Ureter (tissue), 1 donor: ENCODE data around the genes NAA25, OAS3 and TBX5.

GRCh38 chr12:112108295-112109288, at the start of gene NAA25:
NAA25 (minus strand) TSS chr12:112108783.
- PRO-cap = bidirectional peak, plus-strand start at chr12:112108888, minus-strand start at chr12:112108779

DNA sequence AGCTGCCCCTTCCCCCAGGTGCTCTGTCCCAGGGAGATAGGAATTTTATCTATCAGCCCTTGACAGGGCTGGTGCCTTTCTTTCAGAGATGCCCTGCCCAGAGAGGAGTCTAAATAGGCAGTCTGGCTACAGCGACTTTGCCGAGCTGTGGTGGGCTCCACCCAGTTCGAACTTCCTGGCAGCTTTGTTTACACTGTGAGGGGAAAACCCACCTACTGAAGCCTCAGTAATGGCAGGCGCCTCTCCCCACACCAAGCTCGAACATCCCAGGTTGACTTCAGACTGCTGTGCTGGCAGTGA, 33.4 kb downstream of the TRAFD1 start:
- PRO-cap = no peak

DNA sequence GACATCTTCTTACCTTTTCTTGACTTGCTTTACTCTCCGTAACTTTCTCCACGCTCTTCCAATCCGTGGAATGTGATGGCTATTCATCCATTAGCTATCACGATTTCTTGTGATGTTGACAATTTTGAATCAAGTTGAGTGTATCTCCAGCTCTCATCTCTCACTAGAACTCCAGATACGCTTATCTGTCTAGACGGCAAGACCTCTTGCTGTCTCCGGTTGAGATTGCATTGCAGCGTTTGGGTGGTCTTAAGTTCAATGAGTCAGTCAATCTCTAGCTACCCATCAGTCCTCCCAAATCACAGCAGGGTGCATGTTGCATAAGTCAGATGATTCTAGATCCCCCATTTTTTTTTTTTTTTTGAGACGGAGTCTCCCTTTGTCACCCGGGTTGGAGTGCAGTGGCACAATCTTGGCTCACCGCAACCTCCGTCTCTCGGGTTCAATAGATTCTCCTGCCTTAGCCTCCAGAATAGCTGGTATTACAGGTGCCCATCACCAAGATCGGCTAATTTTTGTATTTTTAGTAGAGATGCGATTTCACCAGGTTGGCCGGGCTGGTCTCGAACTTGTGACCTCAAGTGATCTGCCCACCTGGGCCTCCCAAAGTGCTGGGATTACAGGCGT, 74.6 kb downstream of the TRAFD1 start:
- PRO-cap = no peak

GRCh38 chr12:112408593-112408741, 938 bp downstream of the RPL6 start:
- PRO-cap = no peak

DNA sequence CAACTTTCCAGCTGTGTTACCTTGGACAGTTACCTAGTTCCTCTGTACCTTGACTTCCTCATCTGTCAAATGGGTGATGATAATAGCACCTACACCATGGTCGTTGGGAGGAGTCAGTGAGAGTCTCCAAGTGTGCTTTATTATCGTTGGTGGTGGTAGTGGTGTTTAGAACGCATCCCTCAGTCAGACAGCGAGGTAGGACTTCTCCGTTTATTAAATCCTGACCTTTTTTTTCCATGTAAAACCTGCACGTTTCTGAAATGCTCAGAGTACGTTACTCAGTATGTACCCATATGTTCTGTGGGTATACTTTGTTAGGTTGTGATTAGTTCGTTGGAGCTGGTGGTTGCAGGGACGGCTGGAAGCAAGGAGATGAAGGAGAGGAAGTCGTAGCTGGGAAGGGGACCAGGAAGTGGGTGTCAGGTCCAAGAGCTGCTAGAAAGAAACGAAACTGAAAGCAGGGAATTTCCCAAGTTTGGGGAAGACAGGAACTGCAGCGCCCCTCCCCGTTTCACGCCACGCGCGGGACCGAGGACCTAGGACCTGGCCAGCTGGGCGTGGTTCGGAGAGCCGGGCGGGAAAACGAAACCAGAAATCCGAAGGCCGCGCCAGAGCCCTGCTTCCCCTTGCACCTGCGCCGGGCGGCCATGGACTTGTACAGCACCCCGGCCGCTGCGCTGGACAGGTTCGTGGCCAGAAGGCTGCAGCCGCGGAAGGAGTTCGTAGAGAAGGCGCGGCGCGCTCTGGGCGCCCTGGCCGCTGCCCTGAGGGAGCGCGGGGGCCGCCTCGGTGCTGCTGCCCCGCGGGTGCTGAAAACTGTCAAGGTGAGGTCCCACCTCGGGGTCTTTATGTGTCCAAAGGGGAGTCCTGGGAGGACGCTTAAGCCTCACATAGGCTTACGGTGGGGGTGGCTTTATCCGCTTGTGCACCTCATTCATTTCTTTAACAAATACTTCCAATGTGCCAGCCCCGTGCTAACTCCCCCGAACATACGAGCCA, at the start of gene OAS3:
Gene OAS3, plus strand, starts transcription at position 591 of the 999 bp plus-strand sequence.
- PRO-cap = bidirectional peak, plus-strand start at position 514 of the sequence, minus-strand start at position 374 of the sequence

GRCh38 chr12:113077128-113077730, 20.7 kb downstream of the DTX1 start:
- PRO-cap = no peak

DNA sequence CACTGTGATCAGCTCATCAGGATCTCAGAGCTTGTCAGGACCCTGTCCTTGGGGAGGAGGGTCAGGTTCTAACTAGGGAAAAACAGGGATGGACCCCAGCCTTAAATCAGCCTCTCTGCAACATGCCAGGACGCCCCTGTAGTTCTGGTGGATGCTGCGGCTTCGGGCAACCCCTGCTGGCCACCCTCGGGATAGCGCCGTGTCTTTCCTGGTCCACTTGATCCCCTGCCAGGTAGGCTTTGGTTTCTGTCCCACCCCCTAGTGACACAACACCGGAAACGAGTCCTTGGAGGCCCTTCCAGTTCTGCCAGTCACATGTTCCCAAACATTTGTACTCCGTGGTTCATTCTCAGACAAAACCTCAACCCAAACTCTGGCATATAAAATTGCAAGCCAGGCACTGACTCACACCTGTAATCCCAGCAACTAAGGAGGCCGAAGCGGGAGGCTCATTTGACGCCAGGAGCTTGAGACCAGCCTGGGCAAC, 37.2 kb downstream of the RASAL1 start:
- PRO-cap = no peak

- PRO-cap = no peak
Measured at GRCh38 chr12:113111113-113111653, 24.4 kb downstream of the RASAL1 start.

DNA sequence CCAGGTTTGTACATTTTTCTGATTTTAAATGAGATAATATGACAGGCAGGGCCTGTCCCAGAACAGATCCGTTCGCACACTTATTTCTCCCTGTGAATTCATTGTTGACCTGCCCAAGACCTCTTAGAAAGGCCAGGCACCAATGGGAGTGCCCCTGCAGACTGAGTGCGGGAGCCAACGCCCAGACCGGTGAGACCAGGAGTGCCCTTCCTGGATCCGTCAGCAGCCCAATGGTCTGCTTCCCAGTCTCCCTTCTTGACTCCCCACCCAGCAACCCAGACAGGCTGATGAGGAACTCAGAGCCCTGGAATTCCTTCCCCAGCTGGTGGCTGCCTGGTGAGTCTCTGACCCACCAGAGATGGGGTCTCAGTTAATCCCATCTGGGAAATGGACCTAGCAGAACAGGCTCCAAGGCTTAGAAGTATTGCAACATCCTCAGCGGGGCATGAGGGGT, 1.4 kb upstream of the RASAL1 start:
- PRO-cap = no peak

DNA sequence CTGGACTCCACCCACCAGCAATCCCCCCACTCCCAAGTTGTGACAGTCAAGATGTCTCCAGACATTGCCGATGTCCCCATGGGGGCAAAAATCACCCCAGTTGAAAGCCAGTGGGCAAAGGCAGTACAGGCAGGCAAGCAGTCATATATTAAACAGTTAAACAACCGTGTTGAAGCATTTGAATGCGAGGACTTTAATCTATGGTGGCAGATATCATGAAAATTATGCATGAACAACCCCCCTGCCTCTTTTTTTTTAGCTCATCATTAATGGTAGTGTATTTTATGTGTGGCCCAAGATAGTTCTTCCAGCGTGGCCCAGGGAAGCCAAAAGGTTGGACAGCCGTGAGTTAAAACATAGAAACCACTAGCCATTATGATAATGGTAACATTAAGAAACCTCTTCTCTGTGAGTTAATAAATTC, 1.2 kb downstream of the TPCN1 start:
- PRO-cap = no peak

DNA sequence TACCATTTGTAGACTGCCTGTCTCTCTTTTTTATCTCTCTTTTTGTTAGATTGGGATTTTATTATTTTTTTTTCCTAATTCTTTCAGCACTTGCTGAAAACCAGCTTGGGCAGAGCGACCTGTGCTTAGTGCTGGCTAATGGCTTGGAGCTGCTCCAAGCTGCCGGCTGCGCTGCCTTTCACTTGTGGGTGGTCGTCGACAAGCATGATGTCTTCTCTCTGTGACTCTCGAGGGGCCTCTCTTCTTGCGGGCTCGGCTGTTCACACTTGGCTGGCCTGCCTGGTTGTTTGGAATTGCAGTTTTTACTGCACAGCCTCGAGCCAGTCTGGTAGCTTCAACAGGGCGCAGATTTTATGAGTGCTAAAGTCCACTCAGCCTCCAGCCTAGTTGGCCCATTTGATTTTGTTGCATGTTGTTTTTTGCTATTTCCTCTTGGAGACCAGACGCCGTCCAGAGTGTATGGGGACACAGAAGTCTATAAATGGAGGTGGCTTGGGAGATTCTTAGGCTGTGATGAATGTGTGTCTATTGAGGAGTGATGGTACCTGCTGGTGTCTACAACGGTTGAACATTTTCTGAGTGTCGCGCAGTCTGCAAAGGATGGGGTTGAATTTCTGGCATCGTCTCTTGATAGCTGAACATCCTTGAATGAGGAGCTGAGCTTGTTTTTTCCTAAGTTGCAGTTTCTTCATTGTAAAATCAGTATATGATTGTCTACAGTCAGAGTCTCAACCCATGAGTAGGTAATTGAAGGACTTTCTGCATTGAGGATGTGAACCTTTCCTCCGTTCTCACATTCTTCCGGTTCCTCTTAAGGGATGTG, 18.7 kb downstream of the TPCN1 start:
- PRO-cap = no peak

GRCh38 chr12:113276967-113277737, 55.9 kb downstream of the TPCN1 start:
- PRO-cap = no peak

DNA sequence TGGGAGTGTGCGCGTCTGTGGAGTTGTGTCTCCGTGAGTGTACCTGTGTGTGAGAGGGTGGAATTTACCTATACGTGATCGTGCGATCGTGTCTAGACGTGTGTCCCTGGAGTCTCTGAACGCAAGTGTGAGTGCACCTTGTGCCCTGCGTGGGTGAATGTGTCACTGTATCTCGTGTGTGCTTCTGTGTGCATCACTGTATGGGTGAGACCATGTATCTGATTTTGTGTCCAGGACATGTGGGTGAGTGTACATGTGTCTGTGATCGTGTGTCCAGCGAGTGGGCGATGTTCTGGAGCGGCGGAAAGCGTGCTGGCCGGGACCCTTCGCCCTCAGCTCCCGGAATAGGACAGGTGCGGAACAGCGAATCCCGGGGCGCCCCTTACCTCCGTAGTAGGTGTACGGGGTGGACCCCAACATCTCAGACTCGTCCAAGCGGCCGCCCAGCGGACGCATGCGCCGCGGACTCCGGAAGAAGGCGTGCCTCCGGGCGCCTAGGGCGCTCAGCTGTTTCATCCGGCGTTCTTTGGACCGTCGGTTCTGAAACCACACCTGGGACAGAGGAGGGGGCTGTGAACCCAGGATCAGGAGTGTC, 4.7 kb downstream of the LHX5 start:
- PRO-cap = no peak

DNA sequence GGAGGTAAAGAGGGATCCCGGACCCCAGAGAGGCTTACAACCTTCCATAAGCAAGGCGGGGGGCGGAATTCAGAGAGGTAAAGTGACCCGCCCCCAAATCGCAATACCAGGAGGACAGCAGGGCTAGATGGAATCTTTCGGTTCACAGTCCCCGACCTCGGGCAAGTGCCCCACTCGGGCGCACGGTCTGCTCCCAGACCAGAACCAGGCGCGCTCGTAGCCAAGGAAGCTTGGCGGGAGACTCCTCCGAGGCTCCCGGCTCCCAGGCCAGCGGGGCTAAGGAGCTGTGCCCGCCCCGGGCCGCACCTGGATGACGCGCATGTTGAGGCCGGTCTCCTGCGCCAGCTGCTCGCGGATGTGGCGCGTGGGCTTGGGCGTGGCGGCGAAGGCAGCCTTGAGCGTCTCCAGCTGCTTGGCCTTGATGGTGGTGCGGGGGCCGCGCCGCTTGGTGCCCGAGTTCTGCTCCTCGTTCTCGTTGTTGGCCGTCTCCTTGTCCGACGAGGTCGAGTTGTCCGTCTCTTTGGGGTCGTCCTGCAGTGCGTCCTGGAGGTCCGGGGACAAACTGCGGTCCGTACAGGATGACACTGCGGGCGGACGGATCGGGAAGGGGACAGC, 3.7 kb downstream of the LHX5 start:
- PRO-cap = no peak

DNA sequence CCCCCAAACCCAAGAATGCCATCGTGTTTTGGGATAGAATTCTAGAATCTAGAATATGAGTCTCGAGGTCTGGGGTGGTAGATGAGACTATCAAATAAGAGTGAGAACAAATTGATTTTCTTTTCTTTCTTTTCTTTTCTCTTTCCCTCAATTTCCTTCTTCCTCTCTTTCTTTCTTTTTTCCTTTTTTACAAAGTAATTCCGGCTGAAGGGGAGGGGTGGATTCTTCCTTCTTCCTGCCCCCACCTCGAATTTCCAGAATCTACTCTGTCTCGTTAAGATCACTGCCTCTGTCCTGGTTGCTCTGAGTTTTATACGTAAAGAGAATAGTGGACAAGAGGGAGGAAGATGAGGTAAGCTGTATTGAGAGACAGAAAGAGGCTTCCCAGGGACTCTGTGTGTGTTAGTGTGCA, 70.8 kb downstream of the TBX5 start:
- PRO-cap = no peak

GRCh38 chr12:114395659-114396379, 10.1 kb downstream of the TBX5 start:
- PRO-cap = no peak

DNA sequence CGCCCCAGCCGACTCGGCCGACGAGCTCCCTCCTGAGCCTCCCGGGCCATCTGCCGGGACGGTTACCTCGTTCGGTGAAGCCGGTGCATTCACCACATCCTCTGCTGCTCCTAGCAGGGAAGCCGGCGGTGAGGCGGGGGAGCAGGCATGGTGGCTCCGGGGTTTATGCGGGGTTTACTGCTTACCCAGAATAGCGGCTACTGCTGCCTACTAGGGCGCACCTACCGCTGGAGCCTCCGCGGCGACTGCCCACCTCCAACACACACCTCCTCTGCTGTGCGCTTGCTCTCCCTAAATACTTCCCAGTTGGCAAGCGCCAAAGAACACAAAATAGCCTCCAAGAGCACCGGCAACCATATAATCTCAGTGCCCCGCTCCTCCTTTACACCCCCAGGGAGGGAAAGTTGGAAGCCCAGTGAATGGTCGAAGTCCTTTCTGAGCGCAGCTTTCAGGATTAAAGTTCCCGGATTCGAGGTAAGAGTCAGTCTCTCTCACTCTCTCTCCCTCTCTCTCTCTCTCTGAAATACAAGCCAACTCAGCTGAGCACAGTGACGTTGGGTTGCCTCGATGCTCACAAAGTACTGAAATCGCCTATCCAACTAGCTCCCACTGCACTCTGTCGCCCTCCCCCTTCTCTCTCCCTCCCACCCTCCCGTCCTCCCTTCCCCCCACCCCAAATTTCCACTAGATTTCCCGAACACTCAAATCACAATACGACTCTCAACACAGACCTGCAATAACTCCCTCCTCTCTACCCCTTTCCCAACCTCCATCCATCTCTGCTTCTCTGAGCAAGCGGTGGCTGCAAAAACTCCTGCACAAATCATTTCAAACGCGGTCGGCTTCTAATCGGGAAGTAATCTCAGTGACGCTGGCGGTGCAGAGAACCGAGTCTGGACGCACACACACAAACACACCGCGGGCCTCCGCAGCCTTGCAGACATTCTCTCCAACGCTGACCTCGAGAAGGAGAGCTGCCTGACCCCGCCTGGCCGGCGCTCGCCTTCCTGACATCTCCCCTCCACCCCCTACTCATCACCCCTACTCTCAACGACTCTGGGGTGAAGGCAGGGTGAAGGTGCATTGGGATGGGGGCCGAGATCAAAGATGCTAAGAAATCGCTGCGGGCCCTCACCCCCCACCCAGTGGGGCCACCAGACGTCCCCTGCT, at the start of gene TBX5:
Gene TBX5, minus strand, starts transcription at position 583 of the 1,170 bp plus-strand sequence.
- PRO-cap = no peak

- PRO-cap = unidirectional peak, minus-strand start at chr12:114409833
Measured at GRCh38 chr12:114409457-114410027, 3.6 kb upstream of the TBX5 start.

DNA sequence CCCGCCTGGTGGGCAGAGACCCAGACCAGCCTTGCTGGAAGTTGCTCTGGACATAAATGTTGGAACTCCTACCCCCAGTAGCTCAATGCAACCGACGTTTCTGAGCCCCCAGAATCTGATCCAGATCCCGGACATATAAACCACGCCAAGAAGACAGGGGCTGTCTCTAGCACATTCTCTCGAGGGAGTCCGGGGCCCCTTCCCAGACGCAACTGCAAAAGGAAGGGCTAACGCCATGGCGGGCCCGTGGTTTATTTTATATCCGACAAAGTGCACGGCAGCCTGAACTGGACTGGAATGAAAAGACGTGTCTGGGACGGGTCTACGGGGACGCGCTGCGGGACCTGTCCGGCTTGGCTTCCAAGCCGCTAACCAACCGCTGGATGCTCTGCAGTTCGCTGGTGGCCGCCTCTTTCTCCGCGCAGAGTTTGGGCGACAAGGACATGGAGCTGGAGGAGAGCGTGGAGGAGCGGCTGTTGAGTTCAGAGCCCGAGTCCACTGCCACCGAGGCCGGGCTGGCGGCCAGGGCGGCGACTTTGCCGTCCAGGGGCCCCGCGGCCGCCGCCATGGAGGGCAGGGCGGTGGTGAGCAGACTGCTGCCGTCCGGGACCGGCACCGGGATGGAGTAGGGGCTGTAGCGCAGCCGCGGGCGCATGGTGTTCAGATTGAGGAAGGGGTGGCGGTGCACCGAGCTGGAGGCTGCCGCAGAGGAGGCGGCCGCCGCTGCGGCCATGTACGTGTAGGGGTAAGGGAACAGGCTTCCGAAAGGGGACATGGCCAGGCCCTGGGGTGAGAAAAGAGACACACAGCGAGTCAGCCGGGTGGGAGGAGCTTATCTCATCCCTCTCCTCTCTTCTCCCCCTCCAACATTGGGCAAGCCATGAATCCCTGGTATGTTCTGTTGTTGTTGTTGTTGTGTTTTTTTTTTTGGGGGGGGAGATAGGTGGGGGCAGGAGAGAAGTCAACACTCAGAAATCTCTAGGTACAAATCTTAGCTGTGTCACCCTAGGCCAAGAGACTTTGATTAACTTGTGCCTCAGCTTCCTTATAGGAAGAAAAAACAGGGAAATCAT, 12.1 kb downstream of the TBX3 start:
- PRO-cap = no peak

GRCh38 chr12:114683649-114683800, 450 bp downstream of the TBX3 start:
- PRO-cap = no peak